Progenitor cell of endocrine pancreas (in vitro differentiated cells): ENCODE data around the genes GCNT3 and GTF2A2.

DNA sequence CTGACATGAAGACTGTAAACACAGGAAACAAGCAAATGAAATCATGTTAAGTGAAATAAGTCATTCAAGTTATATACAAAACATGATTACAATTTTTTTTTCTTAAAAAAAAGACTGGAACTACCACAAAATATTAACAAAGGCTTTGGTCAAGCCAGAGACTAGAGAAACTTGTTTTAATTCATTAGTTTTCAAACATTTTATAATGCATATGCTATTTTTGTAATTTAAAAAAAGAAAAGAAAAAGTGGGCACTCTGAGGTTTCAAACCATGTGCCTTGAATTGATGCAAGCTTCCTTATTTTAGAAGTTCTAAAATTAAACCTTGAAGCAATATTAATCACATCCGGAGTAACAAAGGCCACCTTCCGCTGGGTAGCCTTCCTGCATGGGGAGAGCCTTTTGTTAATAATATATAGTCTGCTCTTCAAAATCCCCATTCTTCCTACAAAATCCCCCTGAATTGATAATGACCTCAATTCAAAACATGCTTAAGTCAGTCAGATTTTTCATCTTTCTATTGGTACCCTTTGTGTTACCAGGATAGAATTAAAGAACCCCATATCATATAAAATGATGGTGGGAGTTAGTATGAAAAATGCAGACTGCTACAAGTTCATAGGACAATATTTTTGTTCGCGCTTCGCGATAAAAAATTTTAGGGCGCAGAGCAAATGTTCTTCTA lies 30.5 kb downstream of the LDHAL6B start:
- PRO-cap: no peak

- PRO-cap: no peak
Observed at GRCh38 chr15:59354589-59355018, 18.1 kb downstream of the MYO1E start.

DNA sequence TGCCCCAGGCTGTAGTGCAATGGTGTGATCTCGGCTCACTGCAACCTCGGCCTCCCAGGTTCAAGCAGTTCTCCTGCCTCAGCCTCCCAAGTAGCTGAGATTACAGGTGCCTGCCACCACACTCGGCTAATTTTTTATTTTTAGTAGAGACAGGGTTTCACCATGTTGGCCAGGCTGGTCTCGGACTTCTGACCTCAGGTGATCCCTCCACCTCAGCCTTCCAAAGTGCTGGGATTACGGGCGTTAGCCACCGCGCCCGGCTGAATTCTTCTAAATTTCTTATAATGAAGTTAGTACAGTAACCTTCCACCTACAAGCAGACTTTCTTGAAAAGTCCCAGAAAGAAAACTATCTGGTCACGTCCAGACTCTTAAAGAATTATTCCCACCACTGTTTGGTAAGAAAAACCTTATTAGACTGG lies 7.6 kb downstream of the MYO1E start:
- PRO-cap: no peak

DNA sequence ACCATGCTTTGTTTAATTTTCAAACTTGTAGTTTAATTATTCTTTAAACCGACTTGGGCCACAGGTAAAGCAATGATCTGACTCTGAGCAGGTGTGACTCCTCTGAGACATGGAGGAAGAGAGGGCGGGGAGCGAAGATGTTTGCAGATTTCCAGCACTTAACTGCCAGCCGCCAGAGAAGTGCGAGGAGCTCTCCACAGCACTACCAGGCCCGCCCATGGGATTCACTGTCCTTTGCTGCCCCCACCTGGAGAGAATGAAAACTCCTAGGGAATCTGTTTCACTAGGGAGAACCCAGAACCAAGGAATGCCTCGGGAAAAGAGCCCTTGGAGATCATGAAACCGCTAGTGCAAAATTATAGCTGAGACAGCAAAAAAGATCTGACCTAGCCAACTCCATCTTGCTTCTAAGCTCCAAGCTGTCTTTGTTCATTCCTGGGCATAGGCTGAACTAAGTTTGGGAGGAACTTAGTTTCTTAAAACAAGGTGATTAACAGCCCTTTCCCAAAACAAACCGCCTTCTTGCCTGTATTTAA lies 82.7 kb upstream of the GCNT3 start:
- PRO-cap: no peak

GRCh38 chr15:59591138-59591872 lies 20.3 kb upstream of the GCNT3 start:
- PRO-cap: no peak

GRCh38 chr15:59611401-59611985 lies at the start of gene GCNT3:
Gene GCNT3 (plus strand): TSS chr15:59611783.
- PRO-cap: no peak

DNA sequence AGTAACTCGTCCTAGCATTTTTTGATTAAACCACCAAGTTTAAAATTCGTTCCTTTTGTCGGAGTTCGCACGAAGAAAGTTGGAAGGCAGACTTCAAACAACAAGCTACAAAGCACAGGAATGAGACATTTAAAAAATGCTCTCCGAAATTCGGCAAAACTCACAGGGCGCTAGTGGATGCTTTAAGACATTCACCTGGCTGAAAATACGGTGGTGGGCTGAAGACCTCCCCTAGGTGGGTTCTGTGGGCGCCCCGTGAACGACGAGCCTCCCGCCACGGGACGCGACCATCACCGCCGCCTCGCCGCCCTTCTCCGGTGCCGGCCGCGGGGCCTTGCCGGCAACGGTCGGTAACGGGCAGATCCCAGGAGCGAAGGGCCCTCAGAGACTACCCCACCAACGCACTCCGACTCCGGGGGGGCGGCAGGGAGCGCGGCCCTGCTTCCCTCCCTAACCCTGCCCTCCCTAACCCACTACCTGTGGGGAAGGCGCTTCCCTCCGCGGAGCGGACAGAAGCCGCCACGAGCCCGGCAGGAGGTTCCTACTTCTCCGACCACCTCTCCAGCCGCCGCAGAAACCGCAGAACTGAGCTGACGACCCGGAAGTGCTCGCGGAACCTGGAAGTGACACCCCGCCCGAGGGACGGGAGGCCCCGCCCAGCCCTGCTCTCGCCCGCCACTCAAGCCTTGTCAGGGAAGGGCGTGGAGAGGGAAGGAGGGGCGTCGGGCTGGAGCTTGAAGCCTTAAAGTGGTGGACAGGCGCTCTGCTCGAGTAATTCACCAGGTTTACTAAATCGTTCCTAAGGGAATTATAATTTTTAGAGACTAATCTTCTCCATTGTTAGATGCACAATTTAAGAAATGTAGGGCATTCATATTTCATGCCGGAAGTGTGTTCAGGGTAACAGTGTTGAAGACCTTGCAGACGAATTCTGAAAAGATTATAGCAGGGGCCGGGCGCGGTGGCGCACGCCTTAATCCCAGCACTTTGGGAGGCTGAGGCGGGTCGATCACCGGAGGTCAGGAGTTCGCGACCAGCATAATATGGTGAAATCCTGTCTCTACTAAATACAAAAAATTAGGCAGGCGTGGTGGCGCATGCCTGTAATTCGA lies at the start of gene GTF2A2:
TSS of gene GTF2A2 (minus strand) at position 587 of the 1,112 bp plus-strand sequence.
- PRO-cap: unidirectional peak, minus-strand start at position 587 of the sequence

GRCh38 chr15:60115502-60116053 lies 111.5 kb downstream of the FOXB1 start:
- PRO-cap: no peak

DNA sequence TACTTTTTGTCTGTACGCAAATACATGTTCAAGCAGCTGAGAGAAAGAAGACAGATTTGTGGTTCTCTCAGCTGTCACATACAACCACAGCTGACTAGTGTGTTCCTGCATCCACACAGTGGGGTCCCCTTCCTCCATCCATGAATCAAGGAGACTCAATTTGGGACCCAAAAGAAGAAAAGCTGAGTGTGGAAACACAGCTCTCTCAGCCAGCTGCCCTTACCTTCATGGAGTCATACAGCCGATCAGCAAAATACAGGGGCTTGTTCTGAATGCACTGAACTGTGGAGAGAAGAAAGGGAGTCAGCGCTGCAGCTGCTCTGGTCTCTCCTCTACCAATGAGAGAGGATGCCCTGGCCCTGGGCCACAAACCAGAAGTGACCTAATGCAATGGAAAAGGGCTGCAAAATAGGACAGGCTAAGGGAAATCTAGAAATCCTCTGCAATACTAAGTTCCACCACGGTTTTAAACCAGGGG lies 46.8 kb downstream of the ANXA2 start:
- PRO-cap: no peak

GRCh38 chr15:60379511-60380231 lies 18.1 kb downstream of the ANXA2 start:
- PRO-cap: no peak

DNA sequence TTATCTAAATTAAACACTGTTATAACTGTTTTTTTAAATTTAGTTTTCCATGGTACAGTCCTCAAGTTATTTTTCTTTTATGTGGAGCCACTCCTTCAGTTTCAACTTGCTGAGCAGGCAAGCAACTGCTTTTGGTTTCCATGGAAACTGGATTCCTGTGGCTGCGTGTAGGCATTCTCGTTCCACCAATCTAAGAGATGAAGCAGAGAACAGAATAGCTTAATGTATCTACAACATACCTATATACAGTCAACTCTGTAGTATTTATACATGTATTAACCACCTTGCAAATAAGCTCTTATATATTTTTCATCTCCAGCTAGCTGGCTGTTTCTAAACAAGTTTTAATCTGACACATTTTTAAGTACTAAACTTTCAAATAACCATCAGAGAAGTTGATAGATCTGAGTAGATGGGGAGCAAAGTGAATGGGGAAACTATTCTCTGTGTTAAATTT lies 25.8 kb upstream of the ANXA2 start:
- PRO-cap: no peak

DNA sequence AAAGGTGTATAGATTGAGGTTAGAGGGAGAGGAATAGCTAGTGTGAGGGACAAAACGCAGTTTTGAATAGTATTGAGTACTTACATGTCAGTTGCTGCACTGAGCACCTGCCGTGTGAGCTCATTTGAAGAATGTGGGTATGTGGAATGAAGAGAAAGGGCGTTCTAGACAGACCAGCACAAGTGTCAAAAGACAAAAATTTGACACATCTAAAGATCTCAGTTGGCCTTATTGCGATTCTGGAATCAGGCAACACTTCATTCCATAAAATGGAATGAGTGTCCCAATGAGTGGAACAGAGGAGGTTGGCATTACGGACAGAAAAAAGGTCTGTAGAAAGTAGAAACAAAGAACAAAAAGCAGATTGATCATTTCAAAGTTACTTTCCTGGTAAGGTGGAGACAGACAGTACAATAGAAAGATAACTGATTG lies 858 bp upstream of the ICE2 start:
- PRO-cap: no peak

DNA sequence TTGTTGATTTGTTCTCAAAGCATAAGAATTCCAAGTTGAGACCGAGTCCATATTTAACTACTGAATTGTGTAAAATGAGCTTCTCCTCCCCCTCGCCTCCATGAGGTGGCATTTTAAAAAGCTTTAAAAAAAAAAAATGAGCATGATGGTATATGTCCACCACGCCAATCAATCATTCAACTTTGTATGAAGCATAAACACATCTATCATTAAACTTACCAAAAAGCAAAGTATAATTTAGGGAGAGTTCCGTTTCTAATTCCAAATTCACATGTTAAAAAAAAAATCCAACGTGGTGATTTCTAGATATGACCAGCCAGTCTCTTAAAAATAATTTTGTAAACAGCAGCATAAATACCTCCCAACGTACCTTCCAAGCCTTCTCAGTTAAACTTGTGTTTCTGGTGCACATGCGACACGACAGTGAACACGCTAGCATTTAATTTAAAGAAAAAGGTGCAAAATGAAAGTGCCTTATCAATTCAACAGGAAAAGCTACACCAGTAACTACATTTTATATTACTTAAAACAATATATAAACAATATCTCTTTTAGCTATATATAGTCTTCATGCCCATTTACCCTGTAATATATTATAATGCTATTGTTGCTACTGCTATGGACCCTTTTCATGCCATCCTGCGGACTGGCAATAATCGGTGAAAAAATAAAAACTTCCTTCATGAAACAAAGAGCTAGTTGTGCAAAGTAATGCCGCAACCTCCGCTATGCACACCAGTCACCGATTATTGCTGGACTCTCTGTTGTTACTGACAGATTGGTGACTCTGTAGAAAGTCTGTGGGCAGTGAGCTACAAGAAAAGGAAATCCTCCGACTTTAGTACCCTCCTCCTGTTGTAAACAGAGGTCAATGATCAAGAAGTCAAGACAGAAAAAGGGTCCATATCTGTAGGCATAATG lies 17.6 kb upstream of the ICE2 start:
- PRO-cap: no peak

- PRO-cap: no peak
Observed at GRCh38 chr15:60559342-60559754, 80.4 kb upstream of the ICE2 start.

DNA sequence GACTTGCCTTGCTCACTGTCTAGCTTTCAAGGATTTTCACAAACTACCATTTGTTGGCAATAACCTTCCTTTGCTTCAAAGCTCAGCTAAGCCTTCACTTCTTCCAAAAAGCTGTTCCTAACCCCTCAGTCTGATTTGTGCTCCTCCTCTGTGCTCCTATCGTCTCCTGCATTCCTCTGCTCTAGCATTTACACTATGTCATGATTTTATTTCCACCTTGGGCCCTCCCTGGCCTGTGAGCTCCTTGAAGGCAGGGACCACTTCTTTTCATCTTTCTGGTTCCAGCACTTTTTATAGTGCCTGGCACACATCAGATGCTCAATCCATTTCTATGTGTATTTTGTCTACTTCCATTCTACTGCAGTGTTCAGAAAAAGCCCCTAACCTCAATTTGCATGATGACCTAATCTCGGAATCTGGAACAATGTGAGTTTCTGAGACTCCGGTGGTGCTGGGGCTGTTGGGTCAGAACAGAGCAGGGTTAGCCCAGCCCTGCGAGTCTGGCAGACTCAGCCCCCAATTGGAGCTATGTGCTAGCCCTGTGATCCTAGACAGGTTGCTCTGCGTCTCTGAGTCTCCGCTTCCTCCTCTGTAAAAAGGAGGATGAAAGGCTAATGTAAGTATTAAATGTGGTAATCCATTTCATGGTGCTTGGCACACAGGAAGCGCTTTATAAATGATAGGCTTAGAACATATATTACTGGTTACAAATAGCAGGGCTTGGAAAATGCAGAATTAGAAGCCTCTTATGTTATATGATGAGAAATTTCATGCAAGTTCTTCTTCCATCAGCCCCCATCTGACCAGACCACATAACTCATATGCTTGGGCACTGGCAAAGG lies 94.9 kb upstream of the ICE2 start:
- PRO-cap: no peak

GRCh38 chr15:60605699-60606169 lies 126.8 kb upstream of the ICE2 start:
- PRO-cap: no peak

GRCh38 chr15:60667244-60667732 lies 188.3 kb upstream of the ICE2 start:
- PRO-cap: no peak

- PRO-cap: no peak
Observed at GRCh38 chr15:60682454-60683327, 203.7 kb upstream of the ICE2 start.

DNA sequence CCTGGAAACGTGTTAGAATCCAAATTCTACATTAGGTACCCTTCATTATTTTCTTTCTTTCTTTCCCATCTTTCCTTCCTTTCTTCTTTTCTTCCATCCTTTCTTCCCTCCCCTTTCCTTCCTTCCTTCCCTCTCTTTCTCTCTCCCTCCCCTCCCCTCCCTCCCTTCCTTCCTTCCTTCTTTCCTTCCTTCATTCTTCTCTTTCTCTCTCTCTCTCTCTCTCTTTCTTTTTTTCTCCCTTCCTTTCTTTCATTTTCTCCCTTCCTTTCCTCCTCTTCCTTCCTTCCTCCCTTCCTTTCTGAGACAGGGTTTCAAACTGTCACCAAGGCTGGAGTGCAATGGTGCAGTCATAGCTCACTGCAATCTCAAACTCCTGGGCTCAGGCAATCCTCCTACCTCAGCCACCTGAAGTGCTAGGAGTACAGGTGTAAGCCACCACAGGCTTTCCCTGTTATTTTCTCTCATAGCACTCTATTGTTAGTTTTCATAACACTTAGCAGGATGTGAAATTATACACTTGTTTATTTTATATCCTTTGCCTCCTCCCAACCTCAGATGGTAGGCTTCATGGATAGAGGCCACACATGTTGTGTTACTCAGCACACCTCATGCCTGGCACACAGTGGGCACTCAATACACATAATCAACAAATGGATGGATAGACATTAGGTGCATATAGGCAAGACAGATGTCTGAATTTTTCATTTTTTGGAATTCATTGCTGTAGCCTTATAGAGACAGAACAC lies 344.1 kb upstream of the ICE2 start:
- PRO-cap: no peak

GRCh38 chr15:60844931-60845385 lies 366.0 kb upstream of the ICE2 start:
- PRO-cap: no peak